Colic lymph node (tissue), 1 donor: ENCODE measurements around a stretch of chr18.

DNA sequence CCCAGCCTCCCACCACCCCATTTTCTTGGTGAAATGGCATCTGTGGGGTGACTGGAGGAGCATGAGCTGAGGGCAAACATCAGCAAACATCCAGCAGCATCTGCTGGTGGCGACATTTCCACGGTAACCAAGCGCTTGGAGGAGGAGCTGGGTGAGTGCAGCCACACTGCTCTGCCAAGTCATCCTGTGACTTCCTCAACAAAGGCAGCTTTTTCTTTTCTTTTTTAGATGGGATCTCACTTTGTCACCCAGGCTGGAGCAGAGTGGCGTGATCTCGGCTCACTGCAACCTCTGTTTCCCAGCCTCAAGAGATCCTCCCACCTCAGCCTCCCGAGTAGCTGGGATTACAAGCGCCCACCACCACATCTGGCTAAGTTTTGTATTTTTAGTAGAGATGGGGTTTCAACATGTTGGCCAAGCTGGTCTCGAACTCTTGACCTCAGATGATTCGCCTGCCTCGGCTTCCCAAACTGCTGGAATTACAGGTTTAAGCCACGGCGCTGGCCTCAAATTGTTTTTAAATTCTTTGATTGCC lies 5.5 kb downstream of the TXNL4A start:
- PRO-cap: no peak

- PRO-cap: no peak
Measured at GRCh38 chr18:80009481-80010811, 21.6 kb upstream of the TXNL4A start.

DNA sequence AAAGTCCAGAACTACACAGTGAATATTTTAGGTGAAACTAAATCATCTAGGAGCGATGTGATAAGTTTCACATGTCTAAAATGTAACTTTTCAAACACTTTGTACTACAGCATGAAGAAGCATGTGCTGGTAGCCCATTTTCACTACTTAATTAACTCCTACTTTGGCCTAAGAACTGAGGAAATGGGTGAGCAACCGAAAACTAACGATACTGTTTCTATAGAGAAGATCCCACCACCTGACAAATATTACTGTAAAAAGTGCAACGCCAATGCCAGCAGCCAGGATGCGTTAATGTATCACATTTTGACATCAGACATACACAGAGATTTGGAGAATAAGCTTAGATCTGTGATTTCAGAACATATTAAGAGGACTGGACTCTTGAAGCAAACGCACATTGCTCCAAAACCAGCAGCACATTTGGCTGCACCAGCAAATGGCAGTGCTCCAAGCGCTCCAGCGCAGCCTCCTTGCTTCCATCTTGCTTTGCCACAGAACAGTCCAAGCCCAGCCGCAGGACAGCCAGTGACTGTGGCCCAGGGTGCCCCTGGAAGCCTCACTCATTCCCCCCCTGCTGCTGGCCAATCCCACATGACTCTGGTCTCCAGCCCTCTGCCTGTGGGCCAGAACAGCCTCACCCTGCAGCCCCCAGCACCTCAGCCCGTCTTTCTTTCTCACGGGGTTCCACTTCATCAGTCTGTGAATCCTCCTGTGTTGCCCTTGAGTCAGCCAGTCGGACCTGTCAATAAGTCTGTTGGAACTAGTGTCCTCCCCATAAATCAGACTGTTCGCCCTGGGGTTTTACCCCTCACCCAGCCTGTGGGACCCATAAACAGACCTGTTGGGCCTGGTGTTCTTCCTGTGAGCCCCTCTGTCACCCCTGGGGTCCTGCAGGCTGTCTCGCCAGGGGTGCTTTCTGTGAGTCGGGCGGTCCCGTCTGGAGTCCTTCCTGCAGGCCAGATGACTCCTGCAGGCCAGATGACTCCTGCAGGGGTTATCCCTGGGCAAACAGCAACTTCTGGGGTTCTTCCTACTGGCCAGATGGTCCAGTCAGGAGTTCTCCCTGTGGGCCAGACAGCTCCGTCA lies 27.1 kb downstream of the ADNP2 start:
- PRO-cap: no peak

DNA sequence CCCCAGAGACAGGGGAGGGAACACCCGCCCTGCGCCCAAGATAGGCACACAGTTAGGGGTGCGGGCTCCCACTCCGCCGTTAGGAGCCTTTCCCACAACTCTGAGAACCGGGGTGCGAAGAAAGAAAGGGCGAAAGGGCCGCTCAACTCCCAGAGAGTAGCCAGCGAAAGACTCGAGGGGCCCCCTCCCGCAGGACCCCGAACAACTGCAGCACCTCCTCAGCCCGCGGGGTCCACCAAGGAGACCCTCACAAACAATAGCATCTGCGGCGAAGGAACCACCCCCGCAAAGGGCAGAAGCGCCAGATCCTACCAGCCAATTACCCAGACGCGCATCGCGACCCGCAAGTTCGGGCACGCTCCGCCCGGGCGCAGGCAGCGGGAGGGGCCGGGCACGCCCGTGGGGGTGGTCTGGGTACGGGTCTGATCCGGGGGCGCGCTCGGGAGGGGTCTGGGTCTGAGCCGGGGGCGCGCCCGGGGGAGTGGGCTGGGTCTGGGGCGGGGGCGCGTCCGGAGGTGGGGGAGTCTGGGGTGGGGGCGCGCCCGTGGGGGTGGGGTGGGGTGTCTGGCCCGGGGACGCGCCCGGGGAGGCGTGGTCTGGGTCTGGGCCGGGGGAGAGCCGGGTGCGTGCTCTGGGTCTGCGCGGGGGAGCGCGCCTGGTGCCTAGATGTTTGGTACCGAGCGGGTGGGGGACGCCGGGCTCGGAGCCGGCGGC lies 1.1 kb downstream of the PARD6G start:
- PRO-cap: bidirectional peak, plus-strand start at position 592 of the sequence, minus-strand start at position 424 of the sequence